Pulmonary lymph node (tissue), 1 donor: ENCODE measurements around a stretch of chr10.

- PRO-cap, result no peak
Observed at GRCh38 chr10:60906325-60906759, 37.6 kb downstream of the RHOBTB1 start.

DNA sequence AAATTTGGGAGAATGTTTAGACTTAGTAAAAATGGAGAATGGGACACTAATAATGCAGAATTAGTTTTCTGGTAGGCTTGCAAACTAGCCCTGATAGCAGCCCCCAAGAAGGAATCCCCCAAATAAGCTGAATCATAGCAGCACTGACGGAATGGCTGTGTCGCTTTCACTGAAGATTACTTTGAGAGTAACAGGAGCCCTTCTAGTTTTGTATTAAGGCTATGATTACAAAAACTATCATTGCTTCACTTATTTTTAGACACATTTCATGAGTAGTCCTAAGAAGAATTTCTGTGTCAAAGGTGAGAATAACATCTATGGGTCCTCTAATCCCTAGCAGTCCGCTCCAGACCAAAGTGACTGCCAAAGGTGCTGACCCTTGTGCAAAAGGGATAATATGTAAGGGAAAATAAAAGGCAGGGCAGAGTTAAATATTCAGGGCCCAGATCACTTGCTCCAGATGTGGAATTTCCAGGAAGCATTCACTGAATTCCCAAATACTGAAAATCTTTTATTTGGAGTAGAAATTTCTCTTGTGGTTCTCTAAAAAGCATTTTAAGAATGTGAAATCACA is 29.4 kb downstream of the RHOBTB1 start:
- PRO-cap, result no peak

DNA sequence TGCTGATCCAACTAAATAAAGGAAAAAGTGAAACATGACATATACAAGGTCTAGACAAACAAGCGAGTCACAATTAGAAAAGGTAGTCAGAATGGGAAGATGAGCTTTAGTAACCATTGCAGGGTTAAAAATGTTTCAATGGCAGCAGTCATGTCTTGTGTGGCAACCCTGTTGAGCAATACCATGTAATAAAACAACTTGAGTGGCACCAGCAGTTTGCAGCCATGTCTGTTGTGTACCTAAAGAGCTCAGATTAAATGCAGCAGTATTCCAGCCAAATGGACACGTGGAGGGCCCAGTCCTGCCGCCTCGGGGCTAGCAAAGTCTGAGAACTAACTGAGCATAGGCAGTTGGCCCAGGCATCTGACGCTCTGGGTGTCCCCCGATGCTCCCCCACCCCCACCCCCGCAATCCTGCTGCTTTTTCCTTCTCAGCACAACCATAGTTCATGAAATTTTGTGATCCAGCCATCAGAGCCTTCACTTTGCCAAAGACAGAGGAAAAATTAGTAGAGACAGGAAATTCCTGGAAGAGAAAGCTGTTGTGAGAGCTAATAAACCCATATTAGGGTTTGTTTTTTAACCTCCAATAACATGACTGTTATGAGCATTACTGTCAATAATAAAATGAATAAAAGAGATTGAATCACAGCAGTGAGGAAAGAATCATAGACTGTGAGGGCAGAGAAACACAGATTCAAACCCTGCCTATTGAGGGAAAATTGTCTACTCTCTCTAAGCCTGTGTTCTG is 220.6 kb upstream of the RHOBTB1 start:
- PRO-cap, result unidirectional peak, plus-strand start at position 451 of the sequence; unidirectional peak, plus-strand start at position 660 of the sequence

DNA sequence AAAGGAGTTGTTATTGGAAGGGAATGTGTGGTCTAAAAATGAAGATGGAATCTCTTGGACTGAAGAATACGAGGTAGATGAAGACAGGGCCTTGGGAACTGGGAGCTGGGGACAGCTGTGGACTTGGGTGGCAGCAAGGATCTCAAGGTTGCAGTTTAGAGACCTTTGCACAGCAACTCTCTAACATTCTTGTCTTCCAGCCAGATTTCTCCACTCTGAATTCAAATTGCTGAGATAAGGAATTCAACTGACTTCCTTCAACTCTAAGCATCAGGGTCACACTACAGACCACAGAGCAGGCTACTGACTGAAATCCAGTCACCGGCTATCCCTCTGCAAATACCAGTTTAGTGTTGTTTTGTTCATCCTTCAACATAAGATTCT is 3.2 kb upstream of the TMEM26 start:
- PRO-cap, result no peak

GRCh38 chr10:61923256-61923784 is 21.8 kb downstream of the ARID5B start:
- PRO-cap, result no peak

GRCh38 chr10:62057203-62057849 is 155.8 kb downstream of the ARID5B start:
- PRO-cap, result no peak

DNA sequence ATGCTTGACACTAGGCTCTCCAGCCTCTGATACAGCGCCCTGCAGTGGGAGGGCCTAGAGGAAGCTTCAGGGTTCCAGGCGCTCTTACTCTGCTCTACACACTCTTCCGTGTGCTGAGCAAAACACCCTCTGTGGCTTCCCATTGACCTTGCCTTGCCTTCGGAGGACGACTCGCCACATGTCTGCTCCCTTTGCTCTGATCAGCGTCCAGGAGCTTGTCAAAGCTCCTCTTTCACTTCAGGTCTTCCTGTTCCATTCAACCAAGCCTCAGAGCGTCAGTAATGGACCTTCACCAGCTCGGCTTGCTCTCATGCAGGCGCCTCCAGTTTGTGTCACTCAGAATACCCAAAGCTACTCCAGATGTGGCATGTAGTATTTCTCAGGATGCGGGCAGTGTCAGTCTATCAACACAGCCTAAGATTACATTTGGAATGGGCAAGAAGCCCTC is 173.9 kb downstream of the ARID5B start:
- PRO-cap, result no peak

GRCh38 chr10:62091236-62092171 is 177.1 kb downstream of the RTKN2 start:
- PRO-cap, result no peak

DNA sequence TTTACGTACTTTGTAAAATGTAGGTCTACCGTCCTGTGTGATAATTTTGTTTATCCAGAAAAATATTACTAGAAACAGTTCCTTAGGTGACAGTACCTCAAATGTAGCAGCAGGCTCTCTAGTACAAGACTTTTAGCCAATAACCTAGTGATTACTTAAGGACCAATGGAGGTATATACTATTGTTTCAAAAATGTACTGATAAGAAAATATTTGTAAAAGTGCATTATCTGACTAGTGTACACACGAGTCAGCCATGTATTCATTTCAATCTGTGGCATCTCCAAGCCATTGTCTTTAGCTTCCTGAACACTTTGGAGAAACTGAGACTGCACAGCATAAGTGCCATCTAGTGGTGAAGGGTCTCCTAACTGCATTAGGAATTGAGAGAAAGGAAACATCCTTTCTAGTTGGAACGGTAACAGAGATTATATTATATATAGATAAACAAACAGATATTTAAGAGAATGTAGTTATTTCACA is 23.7 kb downstream of the RTKN2 start:
- PRO-cap, result no peak

- PRO-cap, result no peak
Observed at GRCh38 chr10:62267924-62268542, 611 bp downstream of the RTKN2 start.

DNA sequence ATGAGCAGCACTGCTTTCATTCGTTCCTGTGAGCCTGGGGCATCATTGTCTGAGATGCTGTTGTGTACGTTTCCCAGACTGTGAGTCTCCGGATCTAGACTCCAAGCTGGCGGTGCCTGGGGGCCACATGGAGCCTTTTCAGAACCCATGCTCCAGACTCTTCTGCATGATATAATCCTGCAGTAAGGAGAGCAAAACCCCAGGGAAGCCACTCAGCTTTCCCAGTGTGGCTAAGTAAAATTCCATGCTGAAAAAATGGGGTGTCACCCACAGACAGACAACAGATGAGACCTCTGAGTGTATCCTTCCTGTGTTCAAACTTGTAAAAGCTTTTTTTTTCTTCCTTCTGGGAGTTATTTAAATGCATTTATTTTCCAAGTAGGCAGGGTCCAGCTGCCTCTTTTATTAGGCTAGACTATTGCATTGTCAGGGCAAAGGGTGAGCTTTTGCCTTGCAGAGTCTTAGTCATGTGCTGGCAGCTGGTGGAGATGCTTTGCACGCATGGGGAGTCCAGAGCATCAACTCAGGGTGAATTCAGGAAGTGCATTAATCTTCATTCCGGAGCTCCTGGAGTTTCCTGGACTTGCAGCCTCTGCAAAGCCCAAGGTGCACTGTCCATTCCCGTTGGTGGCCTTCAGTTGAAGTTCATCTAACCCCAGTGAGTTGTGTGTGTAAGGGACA is 185.7 kb upstream of the ADO start:
- PRO-cap, result no peak

- PRO-cap, result bidirectional peak, plus-strand start at chr10:62632353, minus-strand start at chr10:62632238
Observed at GRCh38 chr10:62631945-62633323, 172.1 kb upstream of the ADO start.

DNA sequence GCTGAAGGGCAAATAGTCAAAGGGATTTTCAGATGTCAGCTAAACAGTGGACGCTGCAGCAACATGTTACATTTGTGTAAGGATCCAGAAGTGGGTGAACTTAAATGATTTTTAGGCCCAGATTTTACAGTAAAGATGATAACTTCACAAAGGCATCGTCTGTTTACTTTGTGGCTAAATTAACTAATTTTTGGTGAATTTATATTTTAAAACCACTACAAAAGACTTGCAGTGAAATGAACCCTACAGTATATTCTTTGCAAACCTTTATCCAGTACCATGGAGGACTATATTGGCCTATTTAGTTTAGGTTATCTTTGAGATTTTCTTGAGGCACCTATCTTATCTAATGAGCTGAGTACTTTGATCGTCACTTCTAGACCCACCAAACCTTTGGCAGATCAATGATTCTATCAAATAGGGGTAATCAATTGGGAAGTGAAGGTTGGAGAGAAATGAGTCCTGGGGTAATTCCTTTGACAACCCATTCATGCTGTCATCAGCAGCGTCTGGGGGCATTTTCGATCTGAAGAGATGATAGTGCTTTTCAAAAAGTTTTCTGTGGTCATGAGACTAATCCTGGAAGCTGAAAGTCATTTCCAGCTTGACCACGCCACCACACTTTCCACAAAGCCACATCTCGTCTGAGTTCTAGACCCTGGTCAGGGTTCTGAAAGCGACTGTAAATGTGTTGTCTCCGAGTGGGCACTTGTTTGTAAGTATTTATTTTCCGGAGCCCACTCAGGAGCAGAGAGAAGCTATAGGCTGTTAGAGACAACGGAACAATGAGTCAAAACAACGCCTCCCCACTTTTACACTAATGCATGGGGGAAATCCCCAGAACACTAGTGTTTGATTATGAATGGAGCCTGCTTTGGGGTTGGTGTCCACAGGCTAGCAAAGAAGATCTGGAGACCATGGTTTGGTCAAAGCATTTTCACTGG is 4.9 kb downstream of the EGR2 start:
- PRO-cap, result no peak

DNA sequence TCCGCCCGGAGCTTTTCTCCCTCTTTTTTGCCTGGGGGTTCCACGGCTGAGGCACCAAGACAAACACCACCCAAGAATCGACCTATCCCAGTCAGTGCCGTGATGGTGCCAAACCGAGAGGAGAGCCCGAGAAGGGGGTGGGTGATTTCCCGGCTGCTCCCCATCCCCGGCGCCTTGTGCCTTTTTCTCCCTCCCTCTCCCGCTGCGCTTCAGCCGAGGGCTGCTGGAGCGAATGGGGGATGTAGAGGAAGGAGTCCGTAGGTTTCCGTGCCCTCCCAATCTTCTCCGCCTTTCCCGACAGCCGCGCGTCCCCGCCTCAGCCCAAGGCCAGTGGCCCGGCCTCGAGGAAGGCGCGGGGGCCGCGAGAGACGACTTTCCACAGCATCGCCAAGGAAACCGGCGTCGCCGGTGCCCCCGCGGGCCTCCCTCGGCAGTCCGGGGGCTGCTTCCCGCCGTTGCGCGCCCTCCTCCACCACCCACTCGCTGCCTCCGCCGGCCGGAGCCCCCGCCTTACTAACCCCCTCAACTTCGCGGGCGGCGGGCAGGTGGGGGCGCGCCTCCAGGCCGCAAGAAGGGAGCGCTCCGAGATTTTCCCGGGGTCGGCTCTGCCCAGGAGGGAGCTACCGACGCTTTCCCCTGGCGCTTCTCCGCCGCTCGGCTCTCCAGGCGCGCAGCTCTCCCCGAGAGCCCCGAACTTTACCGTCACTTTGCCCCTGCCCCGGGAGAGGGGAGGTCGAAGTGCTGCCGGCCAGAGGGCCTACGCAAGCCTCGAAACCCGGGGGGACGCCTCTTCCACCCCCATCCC is 1.2 kb downstream of the EGR2 start:
- PRO-cap, result no peak

- PRO-cap, result no peak
Observed at GRCh38 chr10:63034351-63034712, 98.8 kb upstream of the NRBF2 start.

- PRO-cap, result no peak
Observed at GRCh38 chr10:63115637-63116367, 17.3 kb upstream of the NRBF2 start.

DNA sequence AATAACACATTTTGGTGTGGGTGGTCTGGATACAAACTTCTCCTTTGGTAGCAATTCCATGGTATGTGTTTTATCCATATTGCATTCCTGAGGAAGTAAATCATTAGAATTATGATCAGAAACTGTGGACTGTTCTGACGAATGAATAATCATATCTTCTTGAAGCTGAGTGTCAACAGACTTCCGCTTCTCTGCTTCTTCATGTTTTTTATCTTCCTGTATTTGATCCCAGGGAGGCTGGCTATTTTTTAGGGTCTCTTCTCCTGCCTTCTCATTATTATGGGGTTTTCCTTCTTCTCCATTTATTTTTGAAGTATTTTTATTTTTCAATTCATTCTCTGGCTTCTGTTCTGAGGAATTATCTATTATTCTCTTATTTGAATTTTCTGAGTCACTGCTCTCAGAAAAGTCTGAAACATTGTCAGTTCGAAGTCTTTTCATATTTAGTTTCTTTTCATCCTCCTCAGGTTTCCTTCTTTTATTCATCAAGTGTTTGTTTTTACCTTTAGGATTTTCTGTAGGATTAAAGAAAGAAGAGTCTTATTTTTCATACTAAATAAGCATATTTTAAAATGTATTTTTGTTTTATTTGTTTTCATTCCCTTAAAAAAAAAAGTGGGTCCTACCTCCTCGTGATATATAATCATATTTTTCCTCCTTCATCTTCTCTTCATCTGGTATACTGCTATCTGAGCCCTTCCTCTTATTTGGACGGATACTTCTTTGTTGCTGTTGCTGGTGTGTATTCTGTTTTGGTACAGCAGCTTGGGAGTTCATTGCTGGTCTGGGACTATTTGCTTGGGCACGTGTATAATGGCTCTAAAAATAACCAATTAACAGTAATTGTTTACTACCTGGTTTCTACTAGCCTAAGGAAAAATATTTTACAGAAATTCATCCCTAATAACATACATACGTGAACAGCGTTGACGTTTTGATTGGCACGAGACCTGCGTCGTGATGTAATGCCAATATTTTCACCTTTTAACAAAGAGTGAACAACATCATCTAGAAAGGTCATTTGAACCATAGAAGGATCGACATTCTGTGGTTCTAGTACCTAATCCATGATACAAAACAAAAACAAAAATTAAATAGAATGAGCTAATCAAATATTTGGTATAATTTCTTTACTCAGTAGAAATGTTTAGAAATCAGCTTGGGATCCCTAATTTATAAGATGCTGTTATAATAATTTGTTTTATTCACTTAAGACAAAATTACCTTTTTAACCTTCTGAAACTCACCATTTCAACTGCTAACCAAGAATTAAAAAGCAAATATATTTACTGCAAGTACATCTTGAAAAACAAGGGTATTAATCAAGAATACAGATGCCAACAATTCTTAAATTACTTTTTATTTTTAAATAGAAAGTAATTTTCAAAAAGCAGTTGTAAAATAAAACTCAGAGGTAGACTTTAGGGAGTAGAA is 82.0 kb downstream of the NRBF2 start:
- PRO-cap, result no peak

DNA sequence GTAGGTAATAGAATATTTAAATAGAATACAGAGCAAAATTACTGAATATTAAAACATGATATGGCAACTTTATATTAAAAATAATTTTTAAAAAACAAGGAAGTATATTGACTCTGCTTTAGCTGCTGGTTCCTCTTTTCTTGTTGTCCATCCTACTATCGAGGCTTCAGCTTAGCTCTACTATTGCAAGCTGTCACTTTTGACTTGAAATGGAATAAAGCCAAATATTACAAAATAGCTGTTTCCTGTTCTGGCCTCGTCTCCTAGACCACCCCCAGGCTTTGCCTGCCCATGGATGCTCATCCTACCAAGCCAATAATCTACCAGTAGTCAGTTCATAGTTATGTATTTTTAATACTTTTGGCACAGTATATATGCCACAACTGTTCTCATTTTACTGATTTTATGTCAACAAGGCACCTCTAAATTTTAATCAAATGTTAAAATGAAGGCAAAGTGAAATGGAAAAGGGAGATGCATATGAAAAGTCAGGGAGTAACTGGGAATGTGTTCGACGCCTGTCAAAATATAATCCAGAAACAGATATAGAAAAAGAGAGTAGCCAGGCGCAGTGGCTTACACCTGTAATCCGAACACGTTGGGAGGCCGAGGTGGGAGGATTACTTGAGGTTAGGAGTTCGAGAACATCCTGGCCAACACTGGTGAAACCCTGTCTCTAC is 123.4 kb downstream of the NRBF2 start:
- PRO-cap, result no peak

DNA sequence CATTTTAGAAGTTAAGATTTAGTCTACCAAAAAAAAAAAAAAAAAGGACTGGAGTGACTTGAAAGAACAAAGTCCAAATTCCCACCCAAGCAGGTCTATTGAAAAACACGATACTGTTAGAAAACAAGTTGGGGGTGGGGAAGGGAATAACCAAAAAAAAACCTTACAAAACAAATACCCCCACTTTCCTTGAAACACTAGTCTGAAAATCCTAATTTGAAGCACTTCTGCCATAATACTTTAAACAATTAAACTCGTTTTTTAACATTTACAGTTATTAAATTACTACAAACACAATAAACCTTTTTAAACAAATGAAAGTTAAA is 135.0 kb downstream of the NRBF2 start:
- PRO-cap, result no peak

GRCh38 chr10:63319336-63320073 is 146.3 kb downstream of the JMJD1C start:
- PRO-cap, result no peak